Measurements from ENCODE around the gene ZNF532.

DNA sequence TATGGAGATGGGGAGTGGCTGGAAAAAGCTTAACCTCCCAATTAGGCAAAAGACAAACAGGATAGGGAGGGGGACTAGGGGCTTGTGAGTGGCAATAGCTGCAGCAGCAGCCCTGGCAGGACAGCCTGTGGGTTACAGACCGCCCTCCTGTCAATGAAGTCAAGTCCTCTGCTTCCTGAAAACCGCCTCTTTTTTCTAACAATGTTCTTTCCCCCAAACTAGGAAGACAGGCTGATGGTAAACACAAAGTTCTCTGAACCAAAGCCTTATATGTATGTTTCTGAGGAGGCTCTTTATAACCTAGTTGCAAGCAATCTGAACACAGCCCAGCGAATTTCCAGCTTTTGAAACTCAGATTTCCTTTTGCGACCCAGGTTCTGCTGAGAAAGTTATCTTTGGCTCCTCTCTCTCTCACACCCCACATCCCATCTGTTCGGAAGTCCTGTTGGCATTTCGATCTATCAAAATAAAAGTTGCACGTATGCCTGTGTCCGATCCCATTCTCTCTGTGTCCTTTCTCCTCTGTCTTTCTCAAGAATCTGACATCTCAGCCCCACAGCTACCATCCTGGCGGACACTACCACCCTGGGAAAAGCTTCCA is 10.2 kb downstream of the ATP8B1 start:
- RRBS = no CpG with 5 or more reads among the region's 9 CpGs
CAGE:
- cytosol, long polyA plus RNA = no peak
- long polyA plus RNA = no peak
- nucleus, long polyA plus RNA = no peak

GRCh38 chr18:57800744-57801059 is 2.4 kb downstream of the ATP8B1 start:
- RRBS = no CpG with 5 or more reads among the region's 3 CpGs
CAGE:
- cytosol, long polyA plus RNA = no peak
- long polyA plus RNA = no peak
- nucleus, long polyA plus RNA = no peak

DNA sequence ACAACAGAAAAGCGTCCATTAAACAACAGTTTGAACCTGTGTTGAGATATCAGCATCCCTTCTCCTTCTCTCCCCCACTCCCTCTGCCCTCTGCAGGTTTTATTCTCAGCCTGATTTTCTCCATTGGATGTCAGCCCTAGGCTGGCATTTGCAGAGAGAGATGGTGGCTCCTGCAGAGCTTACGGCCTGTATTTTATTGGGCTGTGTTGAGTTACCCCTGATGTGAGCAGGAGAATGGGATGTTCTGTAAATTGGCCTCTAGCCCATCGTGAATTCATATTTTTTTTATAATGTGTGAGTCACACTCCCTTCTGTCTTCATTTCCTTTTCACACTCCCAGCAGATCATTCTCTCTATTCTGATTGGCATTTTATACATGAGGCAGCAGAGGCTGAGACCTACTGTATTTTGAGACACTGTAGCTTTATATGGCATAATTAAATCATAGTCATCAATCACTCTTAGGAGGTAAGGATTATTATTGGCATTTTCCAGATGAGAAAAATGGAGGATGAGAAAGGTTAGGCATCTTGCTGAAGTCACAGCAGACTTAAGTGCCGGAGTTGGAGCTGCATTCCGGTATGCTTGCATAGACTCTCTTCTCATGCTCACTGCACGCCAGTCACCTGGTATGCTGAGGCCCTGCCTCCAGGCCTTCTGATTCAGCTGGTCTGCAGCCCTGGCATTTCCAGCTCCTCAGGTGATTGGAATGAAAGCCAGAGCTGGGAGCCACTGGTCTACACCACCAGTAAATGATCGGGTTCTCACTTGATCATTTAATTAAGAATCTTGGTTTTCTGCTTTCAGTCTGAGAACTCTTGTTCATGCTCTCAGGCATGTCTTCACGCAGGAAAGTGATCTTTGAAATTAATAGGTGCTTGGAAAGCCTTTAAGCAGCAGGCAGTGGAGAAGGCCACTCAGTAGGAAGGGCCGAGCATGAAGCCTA is 142.4 kb downstream of the NEDD4L start:
- RRBS = no CpG with 5 or more reads among the region's 9 CpGs
CAGE:
- cytosol, long polyA plus RNA = no peak
- long polyA plus RNA = no peak
- nucleus, long polyA plus RNA = no peak

- RRBS = no CpG with 5 or more reads among the region's 13 CpGs
CAGE:
- cytosol, long polyA plus RNA = no peak
- long polyA plus RNA = no peak
- nucleus, long polyA plus RNA = no peak
Measured at GRCh38 chr18:58234896-58235502, 191.0 kb downstream of the NEDD4L start.

GRCh38 chr18:58328870-58329519 is 285.0 kb downstream of the NEDD4L start:
- RRBS = 100% methylated on average over 5 of the region's 24 CpGs
CAGE:
- cytosol, long polyA plus RNA = no peak
- long polyA plus RNA = no peak
- nucleus, long polyA plus RNA = no peak

DNA sequence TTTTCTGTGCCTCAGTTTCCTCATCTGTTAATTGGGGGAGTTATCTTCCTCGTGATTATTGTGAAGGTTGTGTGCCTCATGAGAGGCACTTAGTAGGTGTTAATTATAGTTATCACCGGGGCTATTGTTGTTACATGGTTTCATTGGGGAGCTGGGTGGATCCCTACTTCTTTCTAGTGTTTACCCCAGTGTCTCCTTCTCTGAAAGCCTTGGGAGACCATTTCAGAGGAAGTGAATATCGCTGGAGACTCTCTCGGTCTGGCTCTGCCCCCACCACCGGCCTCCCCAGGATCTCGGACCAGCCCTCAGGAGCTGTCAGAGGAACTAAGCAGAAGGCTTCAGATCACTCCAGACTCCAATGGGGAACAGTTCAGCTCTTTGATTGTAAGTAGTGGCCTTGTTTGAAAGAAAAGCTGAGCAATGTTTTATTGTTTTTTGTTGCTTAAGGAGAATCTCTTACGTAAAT is 286.5 kb downstream of the NEDD4L start:
- RRBS = no CpG with 5 or more reads among the region's 7 CpGs
CAGE:
- cytosol, long polyA plus RNA = no peak
- long polyA plus RNA = no peak
- nucleus, long polyA plus RNA = no peak

DNA sequence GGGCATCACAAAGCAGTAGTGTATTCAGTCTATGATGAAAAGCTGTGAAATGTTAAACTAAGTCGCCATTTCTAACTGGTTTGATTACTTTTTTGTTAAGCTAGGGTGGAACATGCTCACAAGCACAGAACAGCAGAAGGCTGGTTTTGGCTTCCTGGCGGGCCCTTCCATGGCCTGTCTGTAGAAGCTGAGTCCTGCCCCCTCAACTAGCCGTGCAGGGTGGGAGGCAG is 290.8 kb downstream of the ALPK2 start:
- RRBS = no CpG with 5 or more reads among the region's 3 CpGs
CAGE:
- cytosol, long polyA plus RNA = no peak
- long polyA plus RNA = no peak
- nucleus, long polyA plus RNA = no peak

GRCh38 chr18:58381634-58382124 is 247.2 kb downstream of the ALPK2 start:
- RRBS = no CpG with 5 or more reads among the region's 10 CpGs
CAGE:
- cytosol, long polyA plus RNA = no peak
- long polyA plus RNA = no peak
- nucleus, long polyA plus RNA = no peak

- RRBS = no CpG with 5 or more reads among the region's 25 CpGs
CAGE:
- cytosol, long polyA plus RNA = no peak
- long polyA plus RNA = no peak
- nucleus, long polyA plus RNA = no peak
Measured at GRCh38 chr18:58388308-58389365, 240.3 kb downstream of the ALPK2 start.

DNA sequence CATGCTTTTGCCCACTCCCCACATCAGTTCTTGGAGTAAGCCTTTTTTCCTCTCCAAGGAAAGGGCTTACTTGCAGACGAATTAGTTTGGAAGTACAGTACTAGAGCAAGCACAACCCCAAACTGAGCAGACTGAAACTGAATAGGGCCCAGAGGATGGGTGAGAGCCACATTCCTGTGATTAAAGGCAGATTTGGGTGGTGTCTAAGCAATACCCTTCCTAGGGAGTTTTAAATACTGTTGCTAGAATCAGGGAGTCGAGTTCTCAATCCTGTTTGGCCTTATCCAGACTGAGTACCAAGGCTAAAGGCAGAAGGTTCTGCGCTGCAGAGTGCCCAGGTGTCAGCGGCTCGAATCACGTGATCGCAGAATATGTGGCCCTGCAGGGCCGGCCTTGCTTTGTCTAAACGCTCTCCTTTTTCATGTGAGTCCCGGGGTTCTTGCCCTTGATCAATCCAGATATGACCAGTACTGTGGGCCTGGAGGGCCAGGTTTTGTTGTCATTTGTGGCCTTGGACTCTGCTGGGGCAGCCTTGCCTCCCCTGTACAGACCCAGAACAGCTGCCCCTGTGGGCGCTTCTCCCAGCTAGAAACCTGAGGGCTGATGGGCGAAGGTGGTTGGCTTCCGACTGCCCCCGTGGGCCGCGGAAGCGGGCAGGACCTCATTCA is 225.2 kb downstream of the ALPK2 start:
- RRBS = no CpG with 5 or more reads among the region's 17 CpGs
CAGE:
- cytosol, long polyA plus RNA = no peak
- long polyA plus RNA = no peak
- nucleus, long polyA plus RNA = no peak

- RRBS = no CpG with 5 or more reads among the region's 4 CpGs
CAGE:
- cytosol, long polyA plus RNA = no peak
- long polyA plus RNA = no peak
- nucleus, long polyA plus RNA = no peak
Measured at GRCh38 chr18:58447577-58448061, 181.3 kb downstream of the ALPK2 start.

- RRBS = no CpG with 5 or more reads among the region's 5 CpGs
CAGE:
- cytosol, long polyA plus RNA = no peak
- long polyA plus RNA = no peak
- nucleus, long polyA plus RNA = no peak
Measured at GRCh38 chr18:58538500-58539146, 90.3 kb downstream of the ALPK2 start.

- RRBS = no CpG with 5 or more reads among the region's 6 CpGs
CAGE:
- cytosol, long polyA plus RNA = no peak
- long polyA plus RNA = no peak
- nucleus, long polyA plus RNA = no peak
Measured at GRCh38 chr18:58540638-58541225, 88.2 kb downstream of the ALPK2 start.

DNA sequence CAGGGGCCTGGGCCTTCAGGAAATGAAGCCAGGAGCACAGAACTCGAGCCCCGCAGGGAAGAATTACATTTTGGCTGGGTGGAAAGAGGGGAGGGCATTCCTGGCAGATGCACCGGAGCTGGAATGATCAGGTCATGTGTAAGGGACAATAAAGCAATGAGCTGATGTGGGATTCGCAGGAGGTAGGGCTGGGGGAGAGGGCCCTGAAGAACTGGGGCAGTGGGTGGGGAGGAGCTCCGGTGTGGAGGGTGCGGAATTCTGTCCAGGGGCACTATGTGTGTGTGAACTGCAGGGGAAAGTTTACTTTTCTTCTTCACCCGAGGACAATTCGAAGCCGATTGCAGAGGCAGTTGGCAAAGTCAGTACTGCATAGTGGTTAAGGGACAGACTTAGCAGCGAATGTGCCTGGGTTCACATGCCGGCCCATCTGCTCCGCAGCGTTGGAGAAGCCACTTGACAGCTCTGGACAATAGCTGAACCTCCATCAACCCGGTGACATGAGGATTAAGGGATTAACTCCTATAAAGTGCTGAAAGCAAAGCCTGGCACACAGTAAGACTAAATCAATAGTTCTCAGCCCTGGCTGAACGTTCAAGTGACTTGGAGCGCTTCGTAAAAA is 36.4 kb downstream of the ALPK2 start:
- RRBS = 90% methylated on average over 4 of the region's 17 CpGs
CAGE:
- cytosol, long polyA plus RNA = no peak
- long polyA plus RNA = no peak
- nucleus, long polyA plus RNA = no peak

DNA sequence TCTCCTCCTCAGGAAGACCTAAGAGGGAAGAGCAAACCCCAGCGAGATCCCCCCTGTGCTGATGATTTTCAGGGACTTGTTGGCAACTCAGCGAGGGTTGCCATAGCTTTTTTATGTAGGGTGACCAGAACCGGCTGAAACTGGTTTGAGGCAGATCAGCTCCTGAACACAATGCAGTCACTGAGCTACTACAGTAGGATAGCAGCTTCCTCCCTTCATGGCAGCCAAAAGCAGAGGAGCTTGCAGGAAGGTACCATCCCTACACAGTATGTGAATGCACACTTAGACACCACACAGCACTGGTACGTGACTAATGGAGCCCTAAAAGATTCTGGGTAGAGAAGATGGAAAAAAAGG is at the start of gene ZNF532:
Gene ZNF532, plus strand, starts transcription at position 193 of the 357 bp plus-strand sequence.
- RRBS = no CpG with 5 or more reads among the region's 4 CpGs
CAGE:
- cytosol, long polyA plus RNA = start-site peak on the plus strand centred at position 195 of the sequence, 14 bp wide, 48 reads
- long polyA plus RNA = start-site peak on the plus strand centred at position 183 of the sequence, 37 bp wide, 54 and 54 reads in 2 replicates
- nucleus, long polyA plus RNA = start-site peak on the plus strand centred at position 194 of the sequence, 6 bp wide, 112 reads

DNA sequence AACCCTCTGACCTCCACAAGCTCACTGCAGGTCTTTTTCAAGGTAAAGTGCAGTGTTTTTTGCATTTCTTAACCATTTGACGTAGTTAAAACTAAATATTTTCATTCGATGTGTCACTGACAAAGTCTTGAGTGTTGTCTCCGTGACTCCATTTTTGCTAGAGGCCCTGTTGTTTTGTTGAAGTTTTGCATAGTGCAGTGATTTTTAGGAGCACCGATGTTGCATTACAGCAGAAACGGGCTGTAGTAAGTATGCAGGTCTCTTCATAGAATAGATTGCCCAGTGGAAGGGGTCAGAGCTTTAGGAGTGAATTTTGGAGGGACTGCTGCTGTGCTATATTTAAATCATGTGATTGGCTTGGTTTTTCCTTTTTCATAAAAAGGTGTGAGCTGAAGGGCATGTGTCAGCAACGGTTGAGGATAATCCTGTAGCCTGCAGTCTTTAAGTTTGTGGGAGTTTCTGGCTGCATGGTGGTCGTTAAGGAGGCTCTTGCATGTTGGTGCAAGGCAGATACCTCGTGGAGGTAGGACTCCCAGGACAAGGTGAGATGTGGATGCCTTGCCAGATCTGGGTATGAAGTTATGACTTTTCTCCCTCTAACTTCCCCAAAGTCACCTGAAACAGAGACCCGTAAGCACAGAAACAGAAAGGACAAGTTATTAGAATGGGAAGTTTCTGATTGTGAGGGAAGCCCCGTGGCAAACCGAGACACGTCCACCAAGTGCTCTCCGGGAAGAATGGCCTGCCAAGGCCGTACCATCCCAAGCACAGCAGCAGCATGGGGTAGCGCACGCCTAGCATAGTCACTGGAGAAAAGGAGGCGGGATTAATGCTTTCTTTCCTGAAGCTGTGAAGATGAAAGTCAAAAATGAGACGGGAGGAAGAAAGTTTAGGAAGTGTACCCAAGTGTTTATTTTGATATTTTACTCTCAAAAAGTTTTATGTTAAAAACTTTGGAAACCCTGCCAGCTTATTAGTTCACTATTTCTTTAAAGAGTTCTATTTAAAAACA is 110.4 kb downstream of the ZNF532 start:
- RRBS = no CpG with 5 or more reads among the region's 18 CpGs
CAGE:
- cytosol, long polyA plus RNA = no peak
- long polyA plus RNA = no peak
- nucleus, long polyA plus RNA = no peak

GRCh38 chr18:58977172-58977572 is 112.5 kb downstream of the ZNF532 start:
- RRBS = no CpG with 5 or more reads among the region's 9 CpGs
CAGE:
- cytosol, long polyA plus RNA = no peak
- long polyA plus RNA = no peak
- nucleus, long polyA plus RNA = no peak

- RRBS = no CpG with 5 or more reads among the region's 9 CpGs
CAGE:
- cytosol, long polyA plus RNA = no peak
- long polyA plus RNA = no peak
- nucleus, long polyA plus RNA = no peak
Measured at GRCh38 chr18:59029966-59030603, 109.6 kb upstream of the SEC11C start.

GRCh38 chr18:59141526-59142297 is 2.0 kb downstream of the SEC11C start:
- RRBS = no CpG with 5 or more reads among the region's 3 CpGs
CAGE:
- cytosol, long polyA plus RNA = no peak
- long polyA plus RNA = no peak
- nucleus, long polyA plus RNA = no peak

DNA sequence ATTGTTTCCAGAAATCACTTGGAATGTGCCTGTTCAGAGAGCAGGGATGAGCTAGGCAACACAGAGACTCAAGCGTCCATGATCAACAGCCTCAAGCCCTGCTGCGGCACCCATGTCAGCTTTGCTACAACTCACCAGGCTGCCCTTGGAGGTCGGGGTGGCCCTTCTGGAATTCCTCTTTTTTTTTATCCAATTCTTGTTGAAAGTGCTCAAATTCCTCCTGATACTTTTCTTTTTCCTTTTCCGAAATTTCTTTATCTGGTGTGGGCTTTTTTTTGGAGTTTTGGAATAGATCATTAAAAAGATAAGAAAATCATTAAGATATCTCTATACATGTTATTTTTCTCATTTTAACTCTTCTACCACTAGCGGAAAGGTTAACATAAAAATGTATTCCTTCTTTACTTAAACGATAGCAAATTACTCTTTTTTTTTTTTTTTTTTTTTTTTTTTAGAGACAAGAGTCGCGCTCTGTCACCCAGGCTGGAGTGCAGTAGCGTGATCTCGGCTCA is 13.2 kb downstream of the LMAN1 start:
- RRBS = no CpG with 5 or more reads among the region's 10 CpGs
CAGE:
- cytosol, long polyA plus RNA = no peak
- long polyA plus RNA = no peak
- nucleus, long polyA plus RNA = no peak